ENCODE measurements around a stretch of chr12.

GRCh38 chr12:46268095-46268144, 923 bp downstream of the SLC38A1 start:
- RRBS, 2 experiments, result 2 to 14% methylated on average over 1 of the region's 4 CpGs

DNA sequence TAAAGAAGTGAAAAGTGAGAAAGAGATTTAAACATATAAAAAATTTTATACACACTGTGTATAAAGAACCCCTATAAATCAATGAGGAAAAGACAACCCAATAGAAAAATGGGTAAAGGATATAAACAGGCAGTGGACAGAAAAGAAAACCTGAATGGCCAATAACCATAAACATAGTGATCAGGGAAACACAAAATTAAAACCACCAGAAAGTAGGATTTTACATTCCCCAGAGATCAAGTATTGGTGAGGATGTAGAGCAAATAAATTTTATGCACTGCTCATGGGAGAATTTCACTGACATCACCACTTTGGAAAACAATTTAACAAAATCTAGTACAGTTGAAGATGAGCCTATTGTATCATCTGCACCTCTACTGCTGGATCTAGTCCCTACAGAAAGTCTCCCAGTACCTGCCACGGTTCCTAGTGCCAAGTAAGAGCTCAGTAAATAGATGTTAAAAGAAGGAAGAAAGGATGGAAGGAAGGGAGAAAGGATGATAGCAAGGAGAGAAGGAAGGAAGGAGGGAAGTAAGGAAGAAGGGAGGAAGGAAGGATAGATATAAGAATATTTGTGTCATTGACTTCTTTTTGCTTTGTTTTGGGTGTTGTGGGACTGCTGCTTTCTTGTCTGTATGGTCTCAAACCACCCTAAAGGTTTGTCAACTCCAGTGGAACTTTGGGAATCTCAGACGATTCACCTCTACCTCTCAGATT, 21.9 kb upstream of the SLC38A2 start:
- RRBS, 2 experiments, result no CpG with 5 or more reads among the region's 2 CpGs

DNA sequence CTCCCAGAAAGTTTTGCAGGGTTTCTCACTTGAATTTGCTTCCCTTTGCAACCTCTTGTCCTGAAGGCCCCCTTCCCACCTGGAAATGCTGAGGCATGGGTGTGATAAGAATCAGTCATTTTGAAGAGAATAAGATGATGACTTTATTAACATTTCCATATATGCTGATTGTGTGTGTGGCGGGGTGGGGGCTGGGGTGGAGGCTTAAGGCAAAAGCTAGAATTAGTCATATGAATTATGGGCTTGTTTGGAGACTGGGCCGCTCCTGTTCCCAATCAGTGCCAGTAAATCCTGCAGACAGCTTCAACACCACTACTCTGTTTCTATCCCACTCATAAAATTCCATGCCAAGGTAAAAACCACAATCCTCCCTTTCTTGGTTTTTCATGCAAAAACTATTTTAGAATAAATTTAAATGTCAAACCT, 29.8 kb upstream of the SLC38A2 start:
- RRBS, 2 experiments, result no CpG with 5 or more reads among the region's 2 CpGs

- RRBS, 2 experiments, result no CpG with 5 or more reads among the region's 4 CpGs
Observed at GRCh38 chr12:46406105-46406660, 33.6 kb upstream of the SLC38A2 start.

DNA sequence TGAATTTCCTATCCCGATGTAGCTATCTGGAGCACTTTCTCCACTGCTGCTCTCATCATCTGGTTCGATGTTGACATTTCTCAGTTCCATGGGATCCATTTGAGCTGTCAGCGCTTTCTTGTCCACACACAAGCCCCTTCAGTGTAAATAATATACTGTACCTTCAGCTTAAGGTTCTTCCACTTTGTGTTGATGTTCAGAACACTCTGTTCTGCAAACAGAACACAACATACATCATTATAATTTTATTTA, 32.9 kb downstream of the SLC38A4 start:
- RRBS, 2 experiments, result no CpG with 5 or more reads among the region's 3 CpGs

- RRBS, 2 experiments, result no CpG with 5 or more reads among the region's 4 CpGs
Observed at GRCh38 chr12:47075328-47075846, 4.0 kb upstream of the PCED1B start.

DNA sequence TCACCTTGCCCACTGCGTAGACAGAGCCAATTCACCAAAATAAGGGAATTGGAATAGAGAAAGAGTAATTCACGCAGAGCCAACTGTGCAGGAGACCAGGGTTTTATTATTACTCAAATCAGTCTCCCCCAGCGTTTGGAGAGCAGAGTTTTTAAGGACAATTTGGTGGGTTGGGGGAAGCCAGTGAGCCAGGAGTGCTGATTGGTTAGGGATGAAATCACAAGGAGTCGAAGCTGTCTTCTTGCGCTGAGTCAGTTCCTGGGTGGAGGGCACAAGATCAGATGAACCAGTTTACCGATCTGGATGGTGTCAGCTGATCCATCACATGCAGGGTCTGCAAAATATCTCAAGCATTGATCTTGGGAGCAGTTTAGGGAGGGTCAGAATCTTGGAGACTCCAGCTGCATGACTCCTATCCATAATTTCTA, 126.1 kb upstream of the AMIGO2 start:
- RRBS, 2 experiments, result no CpG with 5 or more reads among the region's 6 CpGs

DNA sequence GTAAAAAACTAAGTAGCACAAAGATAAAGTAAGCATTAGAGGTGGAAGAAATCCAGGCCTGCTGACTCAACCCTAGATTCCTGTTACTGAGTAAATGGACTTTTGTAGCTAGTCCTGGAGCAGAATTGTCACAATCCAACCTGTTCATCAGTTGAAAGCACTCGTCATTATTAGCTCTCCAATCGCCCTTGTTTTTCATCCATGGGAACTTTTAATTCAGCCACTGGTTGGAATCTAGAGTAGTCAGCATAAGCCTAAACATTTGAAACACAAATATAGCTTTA, 139.5 kb upstream of the AMIGO2 start:
- RRBS, 2 experiments, result no CpG with 5 or more reads among the region's 2 CpGs

GRCh38 chr12:47353513-47354034, 273.8 kb upstream of the AMIGO2 start:
- RRBS, 2 experiments, result 71 to 93% methylated on average over 3 of the region's 7 CpGs

GRCh38 chr12:47707819-47708598, 2.2 kb upstream of the RPAP3 start:
- RRBS, 2 experiments, result no CpG with 5 or more reads among the region's 5 CpGs

- RRBS, 2 experiments, result no CpG with 5 or more reads among the region's 9 CpGs
Observed at GRCh38 chr12:47757816-47758062, 941 bp downstream of the RAPGEF3 start.

DNA sequence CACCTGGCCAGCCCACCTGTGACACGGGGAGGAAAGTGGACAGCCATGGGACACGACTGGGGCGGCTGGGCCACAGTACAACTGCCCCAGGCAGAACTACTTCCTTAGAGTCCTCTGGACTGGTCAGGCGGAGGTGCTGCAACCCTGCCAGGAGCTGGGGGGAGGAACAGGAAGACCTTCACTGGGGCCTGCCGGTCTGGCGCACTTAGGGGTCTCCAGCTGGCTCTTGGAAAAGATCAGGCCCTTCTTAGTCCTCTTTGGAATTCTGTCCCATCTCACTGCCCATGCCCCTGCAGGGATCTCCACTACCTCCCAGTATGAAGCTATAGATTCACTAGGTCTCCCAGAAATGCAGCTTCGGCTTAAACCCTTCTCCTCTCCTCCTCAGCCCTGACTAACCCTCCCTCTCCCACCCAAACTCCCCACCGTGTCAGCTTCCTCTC, 596 bp downstream of the RAPGEF3 start:
- RRBS, 2 experiments, result no CpG with 5 or more reads among the region's 8 CpGs

- RRBS, 2 experiments, result 0% methylated on average over 1 of the region's 6 CpGs; no CpG with 5 or more reads in 1 of the 2 experiments
Observed at GRCh38 chr12:47759708-47760063, 1.0 kb upstream of the RAPGEF3 start.

GRCh38 chr12:47770778-47771404, 2.1 kb upstream of the SLC48A1 start:
- RRBS, 2 experiments, result 77 to 80% methylated on average over 3 of the region's 10 CpGs

GRCh38 chr12:47783608-47784006, 10.6 kb downstream of the SLC48A1 start:
- RRBS, 2 experiments, result no CpG with 5 or more reads among the region's 7 CpGs

GRCh38 chr12:47789672-47790235, 16.7 kb downstream of the SLC48A1 start:
- RRBS, 2 experiments, result 91 to 93% methylated on average over 4 of the region's 14 CpGs

DNA sequence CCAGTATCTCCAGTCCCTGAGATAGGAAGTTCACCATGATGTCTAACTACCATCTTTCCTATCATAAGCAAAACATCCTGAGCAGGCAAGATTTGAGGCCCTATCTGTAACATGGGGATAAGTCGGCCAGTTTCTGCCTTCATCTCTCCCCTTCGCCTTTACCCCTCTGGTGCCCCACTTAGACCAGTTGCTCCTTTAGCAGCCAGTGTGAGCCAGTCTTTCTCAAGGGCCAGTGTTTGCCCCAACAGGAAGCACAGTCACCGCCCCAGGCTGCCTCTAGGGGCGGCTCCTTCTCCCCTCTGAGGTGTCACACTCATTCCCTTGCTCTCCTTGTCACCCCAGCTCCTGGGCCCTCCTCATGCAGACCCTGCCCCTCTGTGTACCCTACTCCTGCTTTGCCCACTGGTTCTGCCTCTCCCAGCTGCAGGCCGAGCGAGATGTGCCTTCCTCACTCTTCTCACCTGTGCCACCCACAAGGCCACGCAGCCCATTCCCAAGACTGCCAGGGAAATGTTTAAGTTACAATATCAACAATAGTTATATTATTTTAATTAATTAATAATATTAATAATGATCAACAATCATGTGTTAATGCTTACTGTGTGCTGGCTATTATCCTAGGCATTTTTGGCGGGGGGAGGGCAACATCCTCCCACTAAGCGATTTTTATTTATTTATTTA, 10.7 kb downstream of the HDAC7 start:
- RRBS, 2 experiments, result no CpG with 5 or more reads among the region's 9 CpGs

DNA sequence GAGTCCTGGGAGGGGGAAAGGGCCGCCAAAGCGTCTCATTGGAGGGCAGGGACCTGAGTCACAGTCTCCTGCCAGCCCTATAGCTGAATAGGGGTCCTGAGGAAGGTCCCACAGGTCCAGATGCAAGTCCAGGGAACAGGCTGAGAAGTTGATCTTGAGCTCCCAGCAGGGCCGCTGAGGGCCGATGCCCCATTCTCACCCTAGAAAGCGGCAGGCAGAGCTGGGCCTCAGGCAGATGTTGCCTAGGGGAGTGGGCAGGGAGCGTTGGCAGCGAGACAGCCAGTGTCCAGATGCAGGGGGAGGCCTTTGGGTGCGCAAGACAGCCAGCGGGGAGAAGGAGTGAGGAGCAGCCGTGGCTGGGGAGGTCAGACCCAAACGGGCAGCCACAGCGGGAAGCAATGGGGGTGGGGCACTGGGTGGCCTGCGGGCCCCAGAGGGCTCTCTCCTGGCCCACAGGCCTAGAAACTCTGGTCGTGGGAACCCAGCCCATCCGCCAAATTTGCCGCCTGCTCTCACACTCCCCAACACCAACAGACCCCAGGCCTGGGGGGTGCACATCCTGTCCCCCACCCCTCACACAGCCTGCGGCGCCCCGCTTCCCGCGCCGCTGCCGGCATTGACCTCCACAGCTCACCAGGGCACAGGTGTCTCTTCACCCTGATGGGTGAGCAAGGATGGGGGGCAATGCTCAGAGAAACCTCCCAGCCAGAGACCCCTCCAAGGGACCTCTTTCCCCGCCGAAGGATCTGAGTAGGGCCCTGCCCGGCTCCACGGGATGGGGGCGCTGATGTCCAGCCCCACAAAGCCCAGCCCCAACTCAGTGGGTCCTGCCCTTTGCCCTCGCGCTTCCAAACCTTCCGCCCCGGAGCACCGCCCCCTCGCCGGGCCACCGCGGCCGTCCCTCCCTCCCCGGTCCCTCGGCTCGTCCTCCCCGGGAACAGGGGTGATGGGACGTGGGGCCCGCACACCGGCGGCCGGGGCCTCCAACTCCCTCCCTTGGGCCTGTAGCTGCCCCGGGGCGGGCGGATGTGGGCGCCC, 898 bp downstream of the HDAC7 start:
- RRBS, 2 experiments, result 1 to 6% methylated on average over 12 to 14 of the region's 51 CpGs

GRCh38 chr12:47830729-47831003, 11.0 kb upstream of the HDAC7 start:
- RRBS, 2 experiments, result no CpG with 5 or more reads among the region's 5 CpGs